ENCODE data around the gene YTHDF2.

DNA sequence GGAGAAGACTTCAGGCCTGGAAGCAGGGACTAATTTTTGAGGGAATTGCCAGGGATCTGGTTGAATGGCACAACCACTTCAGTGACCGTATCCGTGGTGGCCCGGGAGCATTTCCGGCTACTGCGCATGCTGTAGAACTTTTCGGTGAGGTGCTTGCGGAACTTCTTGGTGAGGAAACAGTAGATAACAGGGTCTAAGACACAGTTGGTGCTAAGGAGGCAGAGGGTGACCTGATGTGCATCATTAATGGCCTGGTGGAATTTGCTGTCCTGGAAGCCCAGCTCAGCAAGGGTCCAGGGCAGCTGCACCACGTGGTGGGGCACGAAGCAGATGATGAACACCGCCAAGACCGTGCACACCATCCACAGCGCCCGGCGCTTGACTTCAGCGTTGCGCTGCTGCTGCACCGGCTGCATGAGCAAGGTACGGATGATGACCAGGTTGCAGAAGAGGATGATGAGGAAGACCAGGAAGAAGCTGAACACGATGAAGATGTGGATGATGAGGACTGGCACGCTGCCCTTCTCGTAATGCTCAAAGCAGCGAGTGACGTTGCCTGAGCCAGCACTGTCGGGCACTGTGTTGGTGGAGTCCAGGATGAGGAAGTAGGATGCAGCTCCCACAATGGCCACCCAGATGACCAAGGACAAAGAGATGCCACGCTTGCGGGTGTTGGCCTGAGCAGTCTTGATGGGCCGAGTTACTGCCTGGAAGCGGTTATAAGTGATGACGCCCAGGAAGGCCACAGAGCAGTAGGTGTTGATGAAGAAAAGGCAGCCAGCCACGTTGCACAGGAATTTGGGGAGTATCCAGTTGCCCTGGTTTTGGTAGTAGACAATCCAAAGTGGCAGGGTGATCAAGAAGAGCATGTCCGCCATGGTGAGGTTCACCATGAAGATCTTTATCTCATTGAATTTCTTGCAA lies 26.3 kb downstream of the PTAFR start:
- CAGE, long polyA plus RNA = no peak
- RRBS = no CpG with 5 or more reads among the region's 31 CpGs

DNA sequence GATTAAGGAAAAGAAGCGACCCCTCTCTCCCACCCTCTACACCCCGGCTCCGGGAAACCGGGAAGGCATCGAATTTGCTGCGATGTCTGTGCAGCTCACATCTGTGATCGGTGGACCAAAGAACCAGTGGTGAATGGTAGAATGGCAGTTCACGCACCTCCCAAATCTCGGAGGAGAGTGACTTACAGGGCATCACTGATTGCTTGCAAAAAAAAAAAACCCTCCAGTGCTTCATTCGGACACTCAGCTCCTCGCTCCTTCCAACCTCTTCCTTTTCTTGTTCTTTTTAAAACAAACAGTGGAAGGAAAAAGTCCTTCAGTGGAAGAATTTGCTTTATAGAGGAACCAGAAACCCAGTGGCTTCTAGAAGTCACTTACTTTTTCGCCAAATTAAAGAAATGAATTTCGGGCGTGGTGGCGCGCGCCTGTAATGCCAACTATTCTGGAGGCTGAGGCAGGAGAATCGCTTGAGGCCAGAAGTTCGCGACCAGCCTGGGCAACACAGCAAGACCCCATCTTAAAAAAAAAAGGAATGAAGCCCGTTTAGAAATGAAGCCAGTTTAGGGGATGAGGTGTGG lies 954 bp downstream of the PHACTR4 start:
- CAGE, long polyA plus RNA = no peak
- RRBS = no CpG with 5 or more reads among the region's 21 CpGs

DNA sequence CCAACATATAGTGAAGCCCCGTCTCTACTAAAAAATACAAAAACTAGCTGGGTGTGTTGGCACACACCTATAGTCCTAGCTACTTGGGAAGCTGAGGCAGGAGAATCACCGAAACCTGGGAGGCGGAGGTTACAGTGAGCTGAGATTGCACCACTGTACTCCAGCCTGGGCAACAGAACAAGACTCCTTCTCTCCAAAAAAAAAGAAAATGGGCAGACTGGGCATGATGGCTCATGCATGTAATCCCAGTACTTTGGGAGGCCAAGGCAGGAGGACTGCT lies 11.6 kb downstream of the TAF12 start:
- CAGE, long polyA plus RNA = no peak
- RRBS = no CpG with 5 or more reads among the region's 3 CpGs

DNA sequence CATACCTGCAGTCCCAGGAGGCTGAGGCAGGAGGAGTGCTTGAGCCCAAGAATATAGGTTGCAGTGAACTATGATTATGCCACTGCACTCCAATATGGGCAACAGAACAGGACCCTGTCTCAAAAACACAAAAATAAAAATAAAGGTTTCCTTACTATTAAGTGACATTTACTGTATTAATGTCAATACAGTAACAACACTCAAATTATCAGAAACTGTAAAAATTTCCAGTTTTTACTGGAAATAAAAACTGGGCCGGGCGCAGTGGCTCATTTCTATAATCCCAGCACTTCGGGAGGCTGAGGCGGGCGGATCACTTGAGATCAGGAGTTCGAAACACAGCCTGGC lies 1.9 kb downstream of the TAF12 start:
- CAGE, long polyA plus RNA = no peak
- RRBS = no CpG with 5 or more reads among the region's 6 CpGs

DNA sequence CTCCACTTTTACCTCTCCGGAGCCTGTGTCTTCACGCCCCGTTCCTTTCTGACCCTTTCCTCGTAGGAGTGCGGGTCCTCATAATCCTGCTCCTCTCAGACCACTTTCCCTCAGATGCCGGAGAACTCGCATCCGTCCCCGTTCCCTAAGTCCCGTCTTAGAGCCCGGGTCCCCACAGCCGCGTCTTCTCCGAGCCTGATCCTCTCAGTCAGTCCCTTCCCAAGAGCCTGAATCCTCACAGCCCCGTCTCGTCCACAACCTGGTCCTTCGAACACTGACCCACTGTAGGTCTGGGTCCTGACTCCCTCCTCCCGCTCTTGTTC lies 263 bp downstream of the TAF12 start:
- CAGE, long polyA plus RNA = no peak
- RRBS = under 1% methylated on average over 8 of the region's 18 CpGs

DNA sequence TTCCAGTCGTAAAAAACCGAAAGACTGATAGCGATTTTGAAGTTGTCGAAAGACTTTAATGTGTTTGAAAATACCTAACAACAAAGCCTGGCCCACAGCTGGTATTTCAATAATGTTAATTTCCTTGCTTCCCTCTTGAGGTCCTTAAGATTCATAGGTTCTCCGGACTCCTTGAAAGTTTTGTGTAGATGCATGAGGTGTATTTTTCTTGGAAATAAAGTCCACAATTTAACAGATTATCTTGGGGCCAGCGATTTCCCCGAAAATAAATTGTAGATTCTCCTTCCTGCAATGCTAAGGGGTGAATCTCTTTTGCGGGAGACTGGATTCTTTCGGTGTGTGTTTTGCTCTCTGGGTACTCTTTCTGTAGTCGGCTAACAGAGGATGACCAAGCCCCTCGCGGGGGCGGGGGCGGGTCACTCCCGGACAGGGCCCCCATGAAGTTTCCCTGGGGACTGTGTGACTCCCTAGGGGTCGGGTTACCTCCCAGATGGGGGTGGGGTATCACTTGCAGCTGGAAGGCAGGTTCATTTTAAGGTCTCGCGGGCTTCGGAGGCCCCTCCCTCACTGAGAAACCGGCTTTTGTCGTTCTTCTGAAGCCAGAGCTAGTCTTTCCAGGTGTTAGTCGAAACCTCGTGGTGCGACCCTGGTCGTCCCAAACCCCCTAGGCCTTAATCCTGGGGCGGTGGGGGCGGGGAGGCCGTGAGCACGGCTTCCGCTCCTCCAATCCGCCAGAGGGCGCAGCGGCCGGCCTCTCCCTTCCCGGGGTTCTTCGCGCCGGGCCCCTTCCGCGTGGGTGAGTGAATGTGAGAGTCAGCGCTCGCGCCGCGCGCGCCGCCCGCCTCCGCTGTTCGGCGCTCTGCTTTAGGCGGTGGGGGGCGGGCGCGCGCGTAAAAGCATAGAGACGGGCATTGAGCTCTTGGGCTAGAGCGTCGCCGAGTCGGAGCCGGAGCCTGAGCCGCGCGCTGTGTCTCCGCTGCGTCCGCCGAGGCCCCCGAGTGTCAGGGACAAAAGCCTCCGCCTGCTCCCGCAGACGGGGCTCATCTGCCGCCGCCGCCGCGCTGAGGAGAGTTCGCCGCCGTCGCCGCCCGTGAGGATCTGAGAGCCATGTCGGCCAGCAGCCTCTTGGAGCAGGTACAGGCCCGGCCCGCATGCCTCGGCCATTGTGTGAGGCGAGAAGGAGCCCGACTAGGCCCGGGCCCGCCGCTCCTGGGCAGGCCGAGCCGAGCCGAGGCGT lies at the start of gene YTHDF2:
Gene YTHDF2, plus strand, starts transcription at position 927 of the 1,237 bp plus-strand sequence.
- CAGE, long polyA plus RNA = start-site peak on the plus strand centred at position 1,009 of the sequence, 166 bp wide, 672 and 353 reads in 2 replicates
- RRBS = 1% methylated on average over 18 of the region's 99 CpGs

- CAGE, long polyA plus RNA = no peak
- RRBS = 79% methylated on average over 2 of the region's 13 CpGs
Observed at GRCh38 chr1:28881974-28882634, 32.3 kb upstream of the EPB41 start.

GRCh38 chr1:29043581-29043888 lies 80.2 kb downstream of the TMEM200B start:
- CAGE, long polyA plus RNA = no peak
- RRBS = no CpG with 5 or more reads among the region's 4 CpGs

DNA sequence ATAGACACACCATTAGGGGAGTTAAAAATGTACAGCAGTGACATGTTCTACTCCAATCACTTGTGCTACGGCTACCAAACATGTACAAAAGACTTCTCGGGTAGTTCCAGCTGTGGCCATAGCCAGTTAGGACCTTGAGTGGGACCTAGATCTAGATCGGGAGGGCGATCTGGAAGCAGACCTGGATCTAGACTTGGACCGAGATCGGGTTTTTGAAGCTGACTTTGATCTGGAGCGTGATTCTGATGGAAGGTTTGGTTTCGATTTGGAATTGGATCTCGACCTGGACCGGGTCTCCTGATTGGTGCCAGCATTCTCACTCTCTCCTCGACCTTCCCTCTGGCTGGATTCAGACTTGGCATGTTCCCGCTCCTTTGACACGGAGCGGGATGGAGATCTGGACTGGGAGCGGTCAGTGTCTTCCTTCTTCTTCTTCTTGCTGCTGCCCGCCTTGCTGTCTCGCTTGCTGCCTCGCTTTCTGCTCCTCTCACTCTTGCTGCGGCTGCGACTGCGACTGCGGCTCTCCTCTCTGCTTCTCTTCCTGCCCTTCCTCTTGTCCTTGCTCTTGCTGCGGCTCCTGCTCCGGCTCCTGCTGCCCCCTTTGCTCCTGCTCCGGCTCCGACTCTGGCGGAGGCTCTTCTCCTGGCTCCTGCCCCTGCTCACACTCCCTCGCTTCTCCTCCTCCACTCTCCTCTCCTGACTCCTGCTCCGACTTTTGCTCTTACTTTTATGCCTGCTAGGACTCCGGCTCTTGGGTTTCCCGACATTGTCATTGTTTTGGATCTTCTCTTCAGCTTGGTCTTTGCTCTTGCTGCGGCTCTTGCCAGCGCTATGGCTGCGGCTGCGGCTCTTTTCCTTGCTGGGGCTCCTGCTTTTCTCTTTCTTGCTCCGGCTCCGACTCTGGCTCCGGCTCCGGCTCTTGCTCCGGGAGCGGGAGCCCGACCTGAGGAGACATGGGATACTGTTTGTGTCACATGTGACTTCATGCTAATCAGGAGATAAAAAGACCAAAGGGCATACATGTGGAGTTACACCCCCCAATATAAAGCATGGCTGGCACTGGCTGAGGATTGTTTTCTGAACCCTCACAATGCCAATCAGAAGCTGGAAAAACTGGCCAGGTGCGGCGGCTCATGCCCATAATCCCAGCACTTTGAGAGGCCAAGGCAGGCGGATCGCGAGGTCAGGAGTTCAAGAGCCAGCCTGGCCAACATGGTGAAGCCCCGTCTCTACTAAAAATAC lies 25.0 kb upstream of the TMEM200B start:
- CAGE, long polyA plus RNA = no peak
- RRBS = no CpG with 5 or more reads among the region's 48 CpGs

DNA sequence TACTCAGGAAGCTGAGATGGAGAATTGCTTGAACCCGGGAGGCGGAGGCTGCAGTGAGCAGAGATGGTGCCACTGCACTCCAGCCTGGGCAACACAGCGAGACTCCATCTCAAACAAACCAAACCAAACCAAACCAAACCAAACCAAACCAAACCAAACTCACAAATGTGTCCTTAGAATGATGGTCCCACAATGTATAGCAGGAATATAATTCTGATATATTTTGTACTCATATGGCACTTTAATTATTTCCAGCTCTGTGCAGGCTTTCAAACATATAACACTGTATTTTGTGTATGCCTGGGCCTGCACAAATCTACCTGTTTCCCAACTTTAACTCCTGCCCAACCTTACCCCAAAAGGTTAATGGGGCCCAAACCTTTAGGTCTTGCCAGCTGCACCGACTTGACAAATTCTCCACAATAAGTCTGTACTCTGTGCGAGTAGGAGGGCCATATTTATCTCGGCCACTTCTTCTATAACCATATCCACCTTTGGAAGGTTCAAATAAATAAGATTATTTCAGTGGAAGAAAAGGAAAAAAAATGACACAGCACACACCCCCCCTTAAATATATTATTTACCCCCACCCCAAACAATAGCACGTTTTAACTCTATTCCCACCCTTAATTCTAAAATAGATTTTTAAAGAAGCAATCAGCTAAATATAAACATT lies 22.6 kb downstream of the SRSF4 start:
- CAGE, long polyA plus RNA = start-site peak on the minus strand centred at position 440 of the sequence, 94 bp wide, 21 and 24 reads in 2 replicates
- RRBS = no CpG with 5 or more reads among the region's 7 CpGs

DNA sequence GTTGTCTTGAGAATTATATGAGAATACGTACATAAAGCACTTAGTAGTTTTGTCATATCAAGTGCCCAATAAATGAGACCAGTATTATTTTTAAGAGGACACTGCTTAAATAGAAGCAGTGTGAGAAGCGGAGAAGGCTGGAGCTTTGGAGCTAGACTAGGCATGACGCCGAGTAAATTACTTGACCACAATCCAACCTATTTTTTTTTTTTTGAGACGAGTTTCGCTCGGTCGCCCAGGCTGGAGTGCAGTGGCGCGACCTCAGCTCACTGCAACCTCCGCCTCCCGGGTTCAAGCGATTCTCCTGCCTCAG lies 606 bp upstream of the SRSF4 start:
- CAGE, long polyA plus RNA = no peak
- RRBS = no CpG with 5 or more reads among the region's 13 CpGs

- CAGE, long polyA plus RNA = no peak
- RRBS = no CpG with 5 or more reads among the region's 7 CpGs
Observed at GRCh38 chr1:29202755-29203154, 21.1 kb upstream of the SRSF4 start.

DNA sequence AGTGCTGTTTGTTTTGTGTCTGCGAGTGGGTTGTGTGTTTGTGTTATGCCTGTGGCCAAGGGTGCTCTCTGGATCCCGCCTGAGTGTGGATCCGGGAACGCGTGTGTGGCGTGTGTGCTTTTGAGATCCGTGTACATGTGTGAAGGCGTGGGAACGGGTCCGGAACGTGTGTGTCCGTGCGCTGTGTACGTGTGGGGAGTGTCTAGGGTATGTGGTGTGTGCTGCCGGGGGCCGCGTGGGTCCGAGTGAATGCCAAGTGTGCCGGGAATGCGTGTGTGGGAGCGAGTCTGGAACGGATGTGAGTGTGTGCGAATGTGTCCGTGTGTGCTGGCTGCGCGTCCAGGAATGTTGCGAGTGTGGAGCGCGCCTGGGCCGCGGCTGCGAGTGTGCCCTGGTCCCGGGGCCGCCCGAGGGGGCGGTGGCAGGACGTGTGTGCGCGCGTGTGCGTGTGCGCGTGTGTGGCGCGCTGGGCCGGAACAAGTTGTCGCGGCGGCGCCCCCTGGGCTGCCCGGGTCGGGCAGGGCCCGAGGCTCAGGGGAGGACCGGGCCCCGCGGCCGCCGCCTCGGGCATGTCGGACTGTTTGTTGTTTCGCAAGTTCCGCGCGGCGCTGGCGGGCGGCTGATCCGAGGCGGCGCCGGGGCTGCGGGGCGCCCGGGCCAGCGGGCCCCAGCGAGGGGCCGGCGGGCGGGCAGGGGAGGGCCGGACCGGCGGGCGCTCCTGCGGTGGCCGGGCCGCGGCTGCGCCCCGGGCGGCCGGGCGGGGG lies 983 bp downstream of the PTPRU start:
- CAGE, long polyA plus RNA = no peak
- RRBS = 1% methylated on average over 47 of the region's 92 CpGs

DNA sequence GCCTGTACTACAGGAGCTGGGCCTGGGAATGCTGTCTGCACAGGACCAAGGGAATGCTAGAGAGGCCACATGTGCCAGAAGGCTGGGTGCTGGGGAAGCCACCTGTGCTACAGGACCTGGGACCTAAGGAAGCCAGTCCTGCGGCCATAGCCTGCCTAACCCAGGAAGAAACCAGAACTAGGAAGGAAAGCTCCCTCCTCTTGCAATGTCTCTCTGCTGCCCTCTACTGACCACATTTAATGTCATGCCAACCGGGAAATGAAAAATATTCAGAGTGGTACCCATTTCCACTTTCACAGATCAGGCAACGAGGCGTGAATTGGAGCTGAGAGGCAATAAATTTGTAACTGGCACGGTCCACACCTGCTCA lies 343.1 kb downstream of the MATN1 start:
- CAGE, long polyA plus RNA = no peak
- RRBS = no CpG with 5 or more reads among the region's 5 CpGs

GRCh38 chr1:30527322-30528248 lies 195.8 kb downstream of the MATN1 start:
- CAGE, long polyA plus RNA = no peak
- RRBS = no CpG with 5 or more reads among the region's 13 CpGs

DNA sequence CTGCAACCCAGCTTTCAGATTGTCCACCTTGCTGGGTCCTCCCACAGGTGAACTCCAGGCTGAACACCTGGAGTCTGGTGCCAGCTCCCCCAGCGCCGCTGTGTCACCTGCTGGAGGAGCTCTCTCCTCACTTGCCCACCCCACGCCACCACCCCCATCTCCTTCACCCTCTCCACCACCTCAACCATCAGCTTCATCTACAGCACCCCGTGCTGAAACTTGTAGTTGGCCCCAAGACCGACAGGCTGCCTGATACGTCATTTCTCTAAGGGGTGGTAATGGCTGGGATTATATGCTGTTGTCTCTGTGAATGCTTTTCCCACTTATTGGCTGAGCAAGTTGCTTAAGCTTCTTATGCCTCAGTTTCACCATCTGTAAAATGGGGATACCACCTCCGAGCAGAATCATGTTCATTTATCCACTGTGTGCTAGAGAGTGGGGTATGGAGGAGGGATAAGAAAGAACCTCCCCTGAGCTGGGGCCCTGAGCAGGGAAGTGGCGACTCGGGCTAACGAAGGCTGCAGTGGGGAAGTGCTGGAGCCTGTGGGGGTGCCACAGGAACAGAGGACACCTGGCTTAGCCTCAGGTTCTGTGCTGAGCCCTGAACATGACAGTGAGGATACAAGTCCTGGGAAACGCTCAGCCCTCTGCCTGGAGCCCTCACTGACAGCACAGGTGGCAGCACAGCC lies 3.1 kb downstream of the MATN1 start:
- CAGE, long polyA plus RNA = no peak
- RRBS = no CpG with 5 or more reads among the region's 11 CpGs

DNA sequence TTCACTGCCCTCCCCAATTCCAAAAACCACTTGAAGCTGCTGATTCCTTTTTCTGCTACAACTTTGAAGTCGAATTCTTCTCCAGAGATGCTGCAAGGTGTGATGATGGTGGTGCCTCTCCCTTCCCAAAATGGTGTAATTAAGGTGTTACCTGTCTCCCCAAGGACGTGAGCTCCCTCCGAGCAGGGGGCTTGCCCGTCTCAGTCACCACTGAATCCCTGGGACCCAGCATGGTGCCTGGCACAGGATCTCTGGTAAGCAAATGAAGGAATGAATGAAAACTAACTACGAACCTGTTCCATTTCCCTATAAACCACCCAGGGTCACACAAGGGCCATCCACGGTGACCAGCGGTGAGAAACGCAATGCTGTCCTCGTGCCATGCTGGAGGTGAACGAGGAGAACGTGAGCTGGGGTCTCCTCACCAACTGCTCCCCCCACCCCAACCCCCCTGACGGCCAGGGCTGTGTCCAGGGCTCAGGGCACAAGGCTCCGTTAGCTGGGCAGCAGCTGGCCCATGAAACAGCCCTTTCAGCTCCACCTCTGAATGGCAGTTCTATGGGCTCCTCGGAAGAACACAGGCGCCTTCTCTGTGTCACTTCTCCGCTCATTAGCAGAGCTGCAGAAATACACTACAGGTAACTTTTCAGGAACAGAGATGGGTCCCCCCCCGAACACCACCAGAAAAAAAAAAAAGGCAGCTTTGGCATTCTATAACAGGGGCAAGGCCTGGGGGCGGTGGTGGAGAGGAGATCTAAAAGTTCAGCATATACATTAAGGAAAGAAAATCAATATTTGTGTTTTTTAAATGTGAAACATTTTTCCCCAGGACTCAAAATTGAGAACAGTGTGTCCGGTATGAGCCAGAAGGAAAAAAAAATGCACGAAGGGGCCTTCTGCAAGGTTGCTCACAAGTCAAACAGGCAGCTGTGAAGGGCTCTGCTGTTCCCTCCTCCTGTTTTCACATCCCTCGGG lies 2.3 kb upstream of the MATN1 start:
- CAGE, long polyA plus RNA = no peak
- RRBS = no CpG with 5 or more reads among the region's 21 CpGs

- CAGE, long polyA plus RNA = no peak
- RRBS = no CpG with 5 or more reads among the region's 14 CpGs
Observed at GRCh38 chr1:30729363-30730026, 6.1 kb upstream of the MATN1 start.

- CAGE, long polyA plus RNA = no peak
- RRBS = no CpG with 5 or more reads among the region's 8 CpGs
Observed at GRCh38 chr1:30735018-30735701, 11.8 kb upstream of the MATN1 start.

- CAGE, long polyA plus RNA = no peak
- RRBS = no CpG with 5 or more reads among the region's 19 CpGs
Observed at GRCh38 chr1:30745226-30746286, 12.0 kb downstream of the LAPTM5 start.